Esophagus muscularis mucosa (tissue), 4 donors: ENCODE measurements around the genes GALNT12, TMEFF1 and OR13C8.

DNA sequence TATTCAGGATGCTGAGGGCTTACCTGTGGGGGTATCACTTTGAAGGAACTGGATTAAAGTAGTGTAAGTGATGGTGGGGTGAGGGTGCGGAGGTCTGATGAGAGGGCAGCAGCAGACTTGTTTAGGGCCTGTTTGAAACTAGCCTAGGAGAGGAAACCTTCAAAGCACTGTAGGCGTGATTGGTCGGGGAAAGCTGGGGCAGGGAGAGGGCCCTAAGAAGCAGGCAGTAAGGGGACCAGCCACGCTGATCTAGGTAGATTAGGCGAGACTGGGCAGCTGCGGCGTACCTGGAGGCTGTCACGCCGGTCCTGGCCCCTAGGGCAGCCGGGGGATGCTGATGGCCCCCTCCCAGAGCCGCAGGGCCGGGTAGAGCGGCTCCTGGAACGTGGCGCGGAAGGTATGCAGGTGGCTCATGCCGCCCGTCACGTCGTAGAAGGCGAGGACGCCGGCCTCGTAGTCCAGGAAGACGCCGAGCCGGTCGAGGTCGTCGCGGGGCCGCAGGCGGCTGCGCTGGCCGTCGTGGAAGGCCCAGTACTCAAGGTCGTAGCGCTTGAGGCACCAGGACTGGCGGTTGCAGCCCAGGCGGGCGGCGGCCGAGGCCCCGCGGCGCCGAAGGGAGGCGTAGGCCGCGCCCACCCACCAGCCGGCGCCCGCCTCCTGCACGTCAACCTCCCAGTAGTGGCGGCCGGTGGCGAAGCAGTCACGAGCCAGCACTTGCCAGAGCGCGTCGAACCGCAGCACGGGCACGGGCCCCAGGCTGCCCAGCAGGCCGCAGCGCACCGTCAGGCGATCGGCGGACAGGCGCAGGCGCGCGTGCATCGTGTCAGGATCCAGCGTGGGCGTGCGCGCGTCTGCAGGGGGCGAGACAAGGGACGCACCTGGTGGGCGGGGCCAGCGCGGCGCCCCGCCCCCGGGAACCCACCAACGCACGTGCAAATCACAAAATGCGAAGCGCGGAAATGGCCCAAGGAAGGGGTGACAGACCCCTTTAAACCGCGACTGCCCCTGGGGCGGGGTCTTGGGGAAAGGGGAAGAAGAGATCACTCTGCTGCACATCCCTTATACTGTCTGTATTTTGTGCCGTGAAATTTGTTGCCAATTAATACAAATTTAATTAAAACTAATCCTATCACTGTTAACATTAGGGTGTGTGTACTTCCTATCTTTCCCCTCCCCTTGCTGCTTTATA, 31.0 kb downstream of the NANS start:
- PRO-cap = no peak
- RAMPAGE, long total RNA, 4 experiments = no peak in any of the 4 experiments

GRCh38 chr9:98807076-98808333, at the start of gene GALNT12:
GALNT12 (plus strand) TSS chr9:98807670.
- PRO-cap = bidirectional peak, plus-strand start at chr9:98807672, minus-strand start at chr9:98807529
- RAMPAGE, long total RNA, 4 experiments = start-site peak on the minus strand in 2 of 4 experiments, at chr9:98807526-98807582 at its widest, 6 to 10 reads per replicate

DNA sequence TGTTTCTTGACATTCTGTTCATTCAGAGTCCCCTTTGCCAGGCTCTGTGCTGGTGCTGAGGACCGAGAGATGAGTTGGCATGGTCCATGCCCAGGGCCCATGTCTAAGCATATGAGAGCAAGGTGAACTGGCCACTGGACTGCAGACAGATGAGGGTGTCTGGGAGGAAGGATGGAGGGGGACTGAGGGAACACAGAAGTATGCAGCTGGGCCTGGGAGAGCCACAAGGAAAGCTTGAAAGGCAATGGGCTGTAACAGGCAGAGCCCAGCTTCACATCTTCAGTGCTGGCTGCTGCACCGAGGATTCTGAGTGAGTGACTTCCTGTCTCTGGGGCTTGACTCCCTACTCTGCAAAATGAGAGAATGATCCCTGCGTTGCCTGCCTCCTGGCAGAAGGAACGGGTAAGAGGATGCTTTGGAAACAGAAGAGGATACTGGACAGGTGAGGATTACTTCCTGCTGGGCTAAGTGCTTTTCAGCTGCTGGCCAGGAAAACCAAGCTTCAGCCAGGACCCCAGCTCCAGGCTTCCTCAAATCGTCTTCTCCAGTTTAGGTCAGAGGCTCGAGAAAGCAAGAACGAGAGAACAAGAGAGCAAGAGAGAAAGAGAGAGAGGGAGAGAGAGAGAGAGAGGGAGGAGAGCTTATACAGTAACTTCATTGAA, 29.1 kb downstream of the COL15A1 start:
- PRO-cap = no peak
- RAMPAGE, long total RNA, 4 experiments = start-site peak on the plus strand in 1 of 4 experiments, centred at positions 118 to 398 of the sequence, 6 to 7 reads per replicate

GRCh38 chr9:99019704-99020268, 76.1 kb downstream of the COL15A1 start:
- PRO-cap = unidirectional peak, plus-strand start at chr9:99020104; unidirectional peak, plus-strand start at chr9:99020195
- RAMPAGE, long total RNA, 4 experiments = no peak in any of the 4 experiments

GRCh38 chr9:99024754-99025520, 80.0 kb upstream of the TGFBR1 start:
- PRO-cap = no peak
- RAMPAGE, long total RNA, 4 experiments = no peak in any of the 4 experiments

DNA sequence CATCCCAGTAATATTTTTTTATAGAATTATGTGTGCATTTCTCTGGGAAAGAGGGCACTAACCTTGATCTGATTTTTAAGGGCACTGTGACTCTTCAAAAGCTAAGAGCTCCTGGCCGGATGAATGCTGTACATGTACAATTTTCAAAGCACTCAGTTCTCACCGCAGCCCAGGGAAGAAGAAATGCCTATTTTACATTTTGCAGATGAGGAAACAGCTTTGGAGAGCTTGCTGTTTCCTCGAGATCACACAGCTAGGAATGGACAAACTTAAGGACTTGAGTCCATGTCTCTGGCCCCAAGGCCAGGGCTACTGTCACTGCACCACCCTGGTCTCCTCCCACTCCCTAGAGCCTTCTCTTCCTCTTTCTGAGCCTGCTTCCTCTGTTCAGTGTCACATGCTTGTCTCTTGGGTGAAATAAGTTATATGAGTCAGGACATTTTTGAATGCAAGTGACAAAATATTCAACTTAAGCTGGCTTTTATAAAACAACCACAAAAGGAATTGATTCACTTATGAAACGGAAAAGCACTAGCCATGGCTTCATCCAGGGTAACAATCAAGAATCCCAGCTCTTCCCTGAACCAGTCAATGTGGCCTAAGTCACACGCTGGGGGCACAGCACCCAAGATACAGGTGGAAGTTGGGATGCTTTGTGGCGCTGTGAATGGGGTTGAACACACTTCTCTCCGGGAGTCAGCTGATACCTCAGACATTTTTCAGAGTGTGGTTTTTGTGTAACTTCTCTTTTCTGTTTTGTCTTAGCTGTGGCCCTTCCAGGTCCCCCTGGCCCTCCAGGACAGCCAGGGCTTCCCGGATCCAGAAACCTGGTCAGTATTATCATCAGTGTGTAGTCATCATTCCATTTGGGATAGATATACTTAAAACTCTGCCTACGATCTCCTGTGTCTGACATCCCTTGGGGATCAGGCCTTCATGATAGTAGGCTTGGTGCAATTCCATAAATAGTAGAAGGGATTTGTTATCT, 45.5 kb upstream of the TGFBR1 start:
- PRO-cap = no peak
- RAMPAGE, long total RNA, 4 experiments = no peak in any of the 4 experiments

DNA sequence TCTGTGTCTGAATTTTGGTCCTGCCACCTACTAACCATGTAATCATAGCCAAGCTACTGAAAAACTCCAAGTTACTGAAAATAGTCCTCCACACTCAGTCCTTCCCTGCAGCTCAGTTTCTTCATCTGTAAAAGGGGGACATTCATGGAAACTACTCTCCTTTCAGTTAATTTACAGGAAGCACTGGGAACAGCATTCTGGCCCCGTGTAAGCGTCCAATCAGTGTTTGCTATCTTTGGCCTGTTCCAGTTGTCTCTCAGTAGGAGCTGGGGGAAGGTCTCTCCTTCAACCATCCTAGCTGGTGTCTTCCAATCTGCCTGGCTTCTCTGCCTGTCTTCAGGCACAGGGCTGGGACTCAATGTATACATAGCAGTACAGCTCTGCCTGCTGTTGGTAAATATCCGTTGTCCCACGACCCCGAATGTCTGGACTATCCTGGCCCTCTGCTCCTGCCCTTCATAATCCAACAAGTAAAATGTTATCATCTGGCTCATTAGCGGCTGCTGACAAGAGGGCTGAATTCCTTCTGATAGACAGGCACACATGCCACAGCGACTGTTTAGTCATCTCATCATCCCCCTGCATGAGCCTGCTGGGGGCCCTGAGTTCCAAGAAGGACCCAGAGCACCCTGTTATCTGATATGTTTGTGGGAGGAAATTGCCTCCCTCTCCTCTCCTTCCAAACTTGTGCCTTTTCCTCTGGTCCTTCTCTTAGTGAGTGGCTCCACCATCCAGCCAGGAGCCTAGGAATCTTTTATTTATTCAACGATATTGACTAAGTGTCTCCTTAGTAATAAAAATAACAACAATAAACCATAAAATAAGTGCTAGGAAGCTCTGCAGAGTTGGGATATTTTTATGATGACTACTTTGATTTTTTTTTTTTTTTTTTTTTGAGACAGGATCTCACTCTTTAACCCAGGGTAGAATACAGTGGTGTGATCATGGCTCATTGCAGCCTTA, 29.6 kb upstream of the TGFBR1 start:
- PRO-cap = no peak
- RAMPAGE, long total RNA, 4 experiments = no peak in any of the 4 experiments

DNA sequence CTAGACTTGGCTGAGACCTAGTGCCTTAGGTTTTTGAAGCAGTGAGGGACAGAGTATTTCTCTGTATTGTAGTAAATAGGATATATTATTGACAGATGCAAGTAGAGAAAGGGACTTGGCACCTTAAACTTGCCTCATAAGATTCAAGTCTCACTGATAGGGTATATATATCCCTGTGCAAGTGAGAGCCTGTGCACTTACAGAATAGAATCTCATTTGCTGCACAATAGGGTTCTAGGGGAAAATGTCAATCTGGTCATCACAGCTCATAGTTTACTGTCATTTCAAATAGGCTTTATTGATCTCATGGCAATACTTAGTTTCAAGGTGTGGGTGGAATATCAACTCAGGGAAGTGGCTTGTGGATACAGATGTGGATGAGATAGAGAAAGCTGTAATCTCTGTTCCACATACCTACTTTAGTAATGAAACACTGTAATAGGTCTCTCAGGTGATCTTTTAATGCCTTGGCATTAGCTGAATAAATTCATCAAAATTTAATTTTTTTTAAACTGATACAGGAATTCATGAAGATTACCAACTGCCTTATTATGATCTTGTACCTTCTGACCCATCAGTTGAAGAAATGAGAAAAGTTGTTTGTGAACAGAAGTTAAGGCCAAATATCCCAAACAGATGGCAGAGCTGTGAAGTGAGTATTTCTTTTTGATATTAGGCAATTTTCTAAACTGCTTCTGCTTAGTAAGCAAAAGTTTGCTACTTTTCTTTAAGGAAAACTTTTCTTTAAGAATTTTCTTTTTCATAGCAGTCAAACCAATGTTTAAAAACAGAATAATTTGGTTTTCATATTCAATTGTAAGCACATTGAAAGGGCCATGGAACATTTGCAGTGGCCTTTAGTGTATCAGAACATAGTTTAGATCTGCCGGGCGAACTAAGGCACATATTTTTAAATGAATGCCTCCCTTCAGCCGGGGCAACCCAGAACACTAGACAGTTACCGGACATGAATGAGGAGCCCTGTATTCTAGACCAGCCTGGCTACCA, 42.5 kb downstream of the TGFBR1 start:
- PRO-cap = no peak
- RAMPAGE, long total RNA, 4 experiments = no peak in any of the 4 experiments

DNA sequence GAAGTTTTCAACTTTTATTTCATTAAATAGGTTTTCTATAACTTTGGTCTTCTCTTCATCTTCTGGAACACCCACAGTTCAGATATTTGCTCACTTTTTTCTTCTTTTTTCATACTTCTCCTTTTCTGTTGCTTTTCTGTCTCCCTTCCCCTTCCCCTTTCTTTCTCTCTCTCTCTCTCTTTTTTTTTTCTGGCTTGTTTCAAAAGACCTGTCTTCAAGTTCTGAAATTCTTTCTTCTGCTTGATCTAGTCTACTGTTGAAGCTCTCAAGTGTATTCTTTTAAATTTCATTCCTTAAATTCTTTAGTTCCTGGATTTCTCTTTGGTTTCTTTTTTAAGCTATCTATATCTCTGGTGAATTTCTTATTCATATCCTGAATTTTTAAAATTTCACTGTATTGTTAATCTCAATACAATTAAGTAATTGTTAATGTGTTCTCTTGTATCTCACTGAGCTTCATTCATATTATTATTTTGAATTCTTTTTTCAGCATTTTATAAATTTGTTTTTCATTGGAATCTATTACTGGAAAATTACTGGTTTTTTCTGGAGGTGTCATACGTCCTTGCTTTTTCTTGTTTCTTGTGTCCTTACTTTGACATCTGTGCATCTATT, 11.1 kb downstream of the ALG2 start:
- PRO-cap = no peak
- RAMPAGE, long total RNA, 4 experiments = no peak in any of the 4 experiments

DNA sequence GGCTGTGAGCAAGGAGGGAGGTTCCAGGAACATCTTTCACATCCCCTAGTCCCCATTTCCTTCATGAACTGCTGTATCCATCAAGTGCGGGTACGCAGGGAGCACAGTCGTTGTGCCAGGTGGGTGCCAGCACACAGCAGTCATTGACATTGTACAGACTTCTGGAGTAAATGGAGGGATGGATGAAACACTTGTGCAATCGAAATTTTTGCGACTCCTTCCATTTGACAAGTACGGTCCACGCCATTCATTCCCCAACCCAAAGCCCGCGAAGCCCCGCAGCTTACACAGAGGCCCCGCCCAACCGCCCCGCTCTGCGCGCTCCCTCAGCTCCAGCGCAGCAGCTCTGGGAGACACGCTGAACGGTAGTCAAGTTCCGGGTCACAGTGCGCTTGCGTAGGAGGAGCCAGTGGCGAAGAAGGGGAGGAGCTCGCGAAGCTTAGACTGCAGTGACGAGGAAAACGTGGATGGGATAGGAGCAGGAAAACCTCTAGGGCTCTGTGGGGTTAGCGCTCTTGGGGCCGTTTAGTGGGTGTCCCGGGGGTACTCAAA, 15.5 kb upstream of the MSANTD3 start:
- PRO-cap = bidirectional peak, plus-strand start at position 449 of the sequence, minus-strand start at position 348 of the sequence
- RAMPAGE, long total RNA, 4 experiments = no peak in any of the 4 experiments

DNA sequence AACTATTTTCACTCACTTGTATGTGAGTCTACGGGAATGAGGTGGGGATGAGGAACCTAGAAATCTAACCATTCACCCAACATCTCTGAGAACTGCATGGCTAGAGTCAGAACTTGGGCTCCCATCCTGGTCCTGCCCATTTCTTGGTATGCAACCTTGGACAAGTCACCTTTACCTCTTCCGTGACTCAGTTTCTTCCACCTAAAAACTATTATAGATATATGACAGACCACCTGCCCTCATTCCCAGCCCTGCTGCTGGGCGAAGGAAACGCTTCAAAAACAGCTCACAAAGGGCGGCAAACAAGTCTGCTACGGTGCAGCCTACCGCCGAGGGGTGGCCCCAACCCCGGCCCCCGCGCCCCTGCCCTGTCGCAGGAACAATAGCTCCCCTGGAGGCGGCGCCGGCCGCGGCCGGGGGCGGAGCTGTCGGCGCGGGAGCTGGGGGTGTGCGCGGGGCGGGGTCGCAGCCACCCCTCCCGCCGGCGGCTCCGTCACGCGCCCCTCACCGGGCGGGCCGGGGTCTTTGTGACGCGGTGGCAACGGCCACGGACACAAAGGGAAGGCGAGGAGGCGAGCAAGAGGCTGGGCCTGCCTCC, at the start of gene TMEFF1:
Gene TMEFF1, plus strand, starts transcription at position 522 of the 598 bp plus-strand sequence.
- PRO-cap = no peak
- RAMPAGE, long total RNA, 4 experiments = no peak in any of the 4 experiments

- PRO-cap = no peak
- RAMPAGE, long total RNA, 4 experiments = no peak in any of the 4 experiments
Observed at GRCh38 chr9:100474654-100475348, 1.9 kb downstream of the TMEFF1 start.

- PRO-cap = no peak
- RAMPAGE, long total RNA, 4 experiments = no peak in any of the 4 experiments
Observed at GRCh38 chr9:100669763-100670461, 92.0 kb downstream of the CAVIN4 start.

DNA sequence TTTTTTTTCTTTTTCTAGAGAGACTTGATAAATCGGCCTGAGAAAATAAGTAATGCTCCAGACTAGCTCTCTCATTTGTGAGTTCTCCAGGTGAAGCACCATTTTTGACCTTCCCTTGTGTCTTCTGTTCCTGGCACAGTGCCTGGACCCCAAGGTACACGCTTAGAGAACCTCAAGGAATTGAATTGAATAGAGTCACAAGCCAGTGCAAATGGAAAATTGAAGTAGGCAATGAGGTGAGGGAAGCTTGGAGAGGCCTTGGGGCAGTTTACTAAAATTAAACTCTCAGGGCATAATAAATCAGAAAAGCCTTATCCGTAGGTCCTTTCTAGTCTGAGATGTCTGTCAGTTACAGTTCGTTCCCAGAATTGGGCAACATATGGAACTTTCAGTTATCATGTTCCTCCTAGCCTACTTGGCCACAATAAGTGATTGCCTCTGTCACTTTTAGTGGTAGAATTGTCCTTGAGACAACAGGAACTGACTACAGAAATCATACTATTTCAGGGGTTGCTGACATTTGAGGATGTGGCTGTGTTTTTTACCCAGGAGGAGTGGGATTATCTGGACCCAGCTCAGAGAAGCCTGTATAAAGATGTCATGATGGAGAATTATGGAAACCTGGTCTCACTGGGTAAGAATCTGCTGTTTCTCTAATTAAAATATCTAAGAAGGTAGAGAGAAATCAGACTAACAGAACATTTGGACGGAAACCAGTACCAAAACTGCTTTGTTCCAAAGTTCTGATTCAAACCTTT, 905 bp downstream of the ZNF189 start:
- PRO-cap = no peak
- RAMPAGE, long total RNA, 4 experiments = no peak in any of the 4 experiments

DNA sequence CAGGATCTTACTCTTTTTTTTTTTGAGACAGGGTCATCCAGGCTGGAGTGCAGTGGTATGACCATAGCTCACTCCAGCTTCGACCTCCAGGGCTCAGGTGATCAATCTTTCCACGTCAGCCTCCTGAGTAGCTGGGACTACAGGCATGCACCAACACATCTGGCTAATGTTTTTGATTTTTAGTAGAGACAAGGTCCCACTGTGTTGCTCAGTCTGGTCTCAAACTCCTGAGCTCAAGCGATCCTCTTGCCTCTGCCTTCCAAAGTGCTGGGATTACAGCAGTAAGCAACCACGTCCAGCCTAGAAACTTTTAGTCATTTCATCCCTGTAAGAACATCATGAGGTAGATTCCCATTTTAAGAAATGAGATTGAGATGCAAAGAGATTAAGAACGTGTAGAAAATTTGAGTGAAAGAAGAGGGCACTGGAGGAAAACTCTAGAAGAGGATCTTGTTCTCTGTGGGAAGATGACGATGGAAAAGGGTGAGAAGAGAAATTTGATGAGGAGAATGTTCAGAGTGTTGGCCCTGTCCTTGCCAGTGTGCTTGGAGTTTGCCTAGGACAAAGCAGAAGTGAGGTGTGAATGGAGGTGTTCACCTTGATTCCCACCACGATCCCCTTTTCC, 6.3 kb downstream of the ALDOB start:
- PRO-cap = no peak
- RAMPAGE, long total RNA, 4 experiments = no peak in any of the 4 experiments

DNA sequence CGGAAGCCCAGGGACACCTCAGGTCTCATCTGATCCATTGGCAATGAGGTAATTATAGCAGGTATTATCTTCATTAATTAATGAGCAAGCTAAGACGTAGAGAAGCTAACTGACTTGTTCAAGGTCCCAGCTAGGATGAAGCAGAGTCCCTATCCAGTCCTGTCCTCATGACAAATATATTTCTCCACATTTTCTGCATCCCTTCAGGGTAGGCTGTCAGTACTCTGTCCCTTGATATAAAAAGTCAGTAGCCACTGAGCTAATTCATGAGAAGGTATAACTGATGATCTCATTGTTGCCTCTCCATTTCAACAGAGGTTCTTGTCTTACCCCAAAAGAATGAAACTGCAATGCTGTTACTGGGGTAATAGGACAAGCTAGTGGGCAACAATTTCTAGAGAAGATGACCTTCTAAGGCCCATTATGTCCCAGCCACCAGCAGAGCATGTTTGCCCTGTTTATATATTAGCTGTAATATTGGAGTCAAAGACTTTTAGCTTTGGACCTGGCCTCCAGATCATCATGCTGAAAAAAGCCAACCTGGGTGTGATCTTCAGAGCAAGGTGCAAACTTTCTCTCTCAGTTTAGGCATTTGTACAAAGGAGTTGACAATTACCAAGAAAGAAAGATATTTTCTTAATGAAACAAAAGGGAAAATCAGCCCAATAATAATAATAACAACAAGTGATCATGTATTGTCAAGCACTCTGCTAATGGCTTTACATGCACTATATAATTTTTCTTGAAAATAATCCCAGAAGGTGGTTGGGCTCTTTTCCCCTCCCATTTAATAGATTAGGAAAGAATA, 3.5 kb downstream of the ALDOB start:
- PRO-cap = no peak
- RAMPAGE, long total RNA, 4 experiments = no peak in any of the 4 experiments

GRCh38 chr9:101479270-101480086, 7.5 kb downstream of the PGAP4 start:
- PRO-cap = no peak
- RAMPAGE, long total RNA, 4 experiments = no peak in any of the 4 experiments

DNA sequence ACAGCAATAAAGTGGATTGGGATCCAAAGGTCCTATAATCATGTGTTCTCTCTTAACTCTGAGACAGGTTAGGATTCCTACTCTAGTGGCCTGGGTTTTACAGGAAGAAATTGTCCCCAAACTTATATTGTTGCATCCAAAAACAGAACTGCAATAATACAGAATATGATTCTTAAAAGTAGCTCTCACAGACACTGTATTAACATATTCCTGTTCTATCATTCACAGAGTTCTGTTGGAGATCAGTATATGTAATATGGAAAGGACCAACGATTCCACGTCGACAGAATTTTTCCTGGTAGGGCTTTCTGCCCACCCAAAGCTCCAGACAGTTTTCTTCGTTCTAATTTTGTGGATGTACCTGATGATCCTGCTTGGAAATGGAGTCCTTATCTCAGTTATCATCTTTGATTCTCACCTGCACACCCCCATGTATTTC, at the start of gene OR13C8:
Gene OR13C8, plus strand, starts transcription at position 257 of the 439 bp plus-strand sequence.
- PRO-cap = no peak
- RAMPAGE, long total RNA, 4 experiments = no peak in any of the 4 experiments

DNA sequence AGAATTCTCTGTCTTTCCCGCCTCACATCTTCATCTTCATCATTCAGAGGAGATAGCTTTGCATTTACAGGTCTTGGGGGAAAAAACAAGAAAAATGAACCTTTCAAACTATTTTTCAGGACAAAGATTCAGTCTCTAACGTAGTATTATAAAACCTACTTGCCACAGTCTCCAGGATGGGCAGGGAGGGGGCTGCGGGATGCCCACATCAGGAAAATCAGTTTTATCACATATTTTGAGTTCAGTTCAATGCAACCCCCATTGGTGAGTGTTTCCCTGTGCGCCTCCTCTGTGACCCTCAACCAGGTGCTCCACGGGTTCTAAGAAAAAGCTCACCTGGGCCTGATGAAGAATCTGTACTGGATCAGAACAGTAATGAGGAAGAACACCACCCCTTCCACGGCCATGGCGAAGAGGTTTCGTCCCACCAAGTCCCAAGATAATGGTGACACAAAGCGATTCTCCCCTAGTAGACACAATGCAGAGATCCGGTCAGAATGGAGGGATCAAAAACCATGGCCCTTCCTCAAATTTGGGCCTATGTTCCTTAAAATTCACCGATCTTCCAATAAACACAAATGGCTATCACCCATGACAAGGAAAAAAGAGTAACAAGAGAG, 29.0 kb downstream of the NIPSNAP3B start:
- PRO-cap = no peak
- RAMPAGE, long total RNA, 4 experiments = no peak in any of the 4 experiments

GRCh38 chr9:104843004-104843727, 79.2 kb downstream of the NIPSNAP3B start:
- PRO-cap = no peak
- RAMPAGE, long total RNA, 4 experiments = no peak in any of the 4 experiments